Metastatic Lung Carcinoma in the Adrenal Gland (tissue), 1 donor: ENCODE data around the gene CCDC188.

DNA sequence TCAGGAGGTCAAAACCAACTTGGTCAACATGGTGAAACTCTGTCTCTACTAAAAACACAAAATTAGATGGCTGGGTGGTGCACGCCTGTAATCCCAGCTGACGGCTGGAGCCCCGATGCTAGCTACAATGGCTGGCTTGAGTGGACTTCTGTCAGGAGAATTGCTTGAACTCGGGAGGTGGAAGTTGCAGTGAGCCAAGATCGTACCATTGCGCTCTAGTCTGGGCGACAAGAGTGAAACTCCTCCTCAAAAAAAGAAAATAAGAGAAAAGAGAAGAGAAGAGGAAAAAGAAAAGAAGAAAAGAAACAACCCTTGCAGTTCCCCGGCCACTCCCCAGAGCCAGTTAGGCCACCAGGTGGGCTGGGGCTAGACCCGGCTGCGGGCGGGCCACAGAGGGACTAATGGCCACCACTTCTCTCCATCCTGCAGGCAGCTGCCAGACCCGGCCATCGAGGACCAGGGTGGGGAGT lies 17.1 kb upstream of the DGCR8 start:
- PRO-cap, result no peak

DNA sequence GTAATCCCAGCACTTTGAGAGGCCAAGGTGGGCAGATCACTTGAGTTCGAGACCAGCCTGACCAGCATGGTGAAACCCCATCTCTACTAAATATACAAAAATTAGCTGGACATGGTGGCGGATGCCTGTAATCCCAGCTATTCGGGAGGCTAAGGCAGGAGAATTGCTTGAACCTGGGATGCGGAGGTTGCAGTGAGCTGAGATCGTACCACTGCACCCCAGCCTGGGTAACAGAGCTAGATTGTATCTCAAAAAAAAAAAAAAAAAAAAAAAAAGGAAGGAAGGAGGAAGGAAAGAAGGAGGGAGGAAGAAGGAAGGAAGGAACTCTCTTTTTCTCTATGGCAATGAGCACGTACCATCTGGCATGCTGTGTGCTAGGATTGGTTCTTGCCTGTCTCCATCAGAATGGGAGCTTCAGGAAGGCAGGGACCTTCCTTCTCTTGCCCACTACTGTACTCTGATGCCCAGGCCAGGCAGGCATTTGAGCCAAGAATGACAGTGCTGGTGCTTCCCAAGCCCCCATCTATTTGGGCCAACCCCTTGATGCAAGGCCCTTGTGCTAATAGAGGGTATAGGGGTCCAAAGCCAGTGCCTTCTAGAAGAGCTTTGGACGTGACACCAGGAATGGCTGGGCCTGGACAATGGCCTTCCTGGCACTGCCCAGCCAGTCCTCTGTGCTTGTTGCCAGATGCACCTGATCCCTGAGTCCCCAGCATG lies 10.7 kb upstream of the DGCR8 start:
- PRO-cap, result no peak

DNA sequence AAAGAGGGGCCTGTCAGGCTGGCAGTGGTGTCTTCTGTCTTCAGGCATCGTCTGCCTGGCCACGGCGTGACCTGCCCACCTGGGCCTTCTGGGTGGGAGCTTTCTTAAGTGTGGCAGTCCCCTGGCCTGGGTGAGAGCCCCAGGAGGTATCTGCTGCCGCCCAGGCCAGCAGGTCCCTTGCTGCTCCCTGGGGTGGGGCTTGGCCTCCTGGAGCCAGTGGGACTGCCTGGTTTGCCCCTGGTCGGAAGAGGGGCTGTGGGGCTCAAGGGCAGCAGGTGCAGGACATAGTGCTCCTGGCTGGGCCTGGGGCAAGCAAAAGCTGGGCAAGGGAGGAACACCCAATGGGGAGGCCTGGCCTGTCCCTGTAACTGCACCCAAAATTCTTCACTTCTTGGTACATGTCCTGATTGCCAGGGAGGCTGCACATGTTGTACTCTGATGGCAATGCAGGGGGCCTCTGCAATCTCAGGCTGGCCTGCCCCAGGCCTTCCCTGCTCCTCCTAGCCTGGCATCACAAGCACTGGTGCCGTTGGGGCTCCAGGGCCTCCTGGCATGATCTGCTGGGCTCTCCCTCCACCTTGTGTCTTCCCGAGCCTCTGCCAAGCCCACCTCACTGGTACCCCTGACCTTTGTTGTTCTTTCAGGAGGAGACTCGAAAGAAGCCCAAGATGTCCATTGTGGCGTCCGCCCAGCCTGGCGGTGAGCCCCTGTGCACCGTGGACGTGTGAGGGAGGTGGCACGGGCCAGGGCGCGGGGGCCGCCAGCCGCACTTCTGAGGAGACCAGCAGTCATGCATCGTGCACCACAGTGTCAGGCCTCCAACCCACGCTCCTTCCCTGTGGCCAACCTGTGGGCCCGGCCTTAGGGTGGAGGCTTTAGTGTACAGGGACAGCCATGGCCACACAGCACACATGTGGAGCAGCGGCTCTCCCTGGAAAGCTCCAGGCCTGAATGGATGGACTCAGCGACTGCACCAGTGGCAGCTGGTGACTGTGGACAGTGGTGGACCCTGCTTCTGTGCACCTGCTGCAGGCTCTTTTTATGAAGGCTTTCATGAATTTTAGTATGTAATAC lies 6.2 kb upstream of the RANBP1 start:
- PRO-cap, result no peak

GRCh38 chr22:20113129-20113854 lies 2.6 kb upstream of the RANBP1 start:
- PRO-cap, result no peak

GRCh38 chr22:20126635-20127669 lies 4.7 kb upstream of the ZDHHC8 start:
- PRO-cap, result no peak

DNA sequence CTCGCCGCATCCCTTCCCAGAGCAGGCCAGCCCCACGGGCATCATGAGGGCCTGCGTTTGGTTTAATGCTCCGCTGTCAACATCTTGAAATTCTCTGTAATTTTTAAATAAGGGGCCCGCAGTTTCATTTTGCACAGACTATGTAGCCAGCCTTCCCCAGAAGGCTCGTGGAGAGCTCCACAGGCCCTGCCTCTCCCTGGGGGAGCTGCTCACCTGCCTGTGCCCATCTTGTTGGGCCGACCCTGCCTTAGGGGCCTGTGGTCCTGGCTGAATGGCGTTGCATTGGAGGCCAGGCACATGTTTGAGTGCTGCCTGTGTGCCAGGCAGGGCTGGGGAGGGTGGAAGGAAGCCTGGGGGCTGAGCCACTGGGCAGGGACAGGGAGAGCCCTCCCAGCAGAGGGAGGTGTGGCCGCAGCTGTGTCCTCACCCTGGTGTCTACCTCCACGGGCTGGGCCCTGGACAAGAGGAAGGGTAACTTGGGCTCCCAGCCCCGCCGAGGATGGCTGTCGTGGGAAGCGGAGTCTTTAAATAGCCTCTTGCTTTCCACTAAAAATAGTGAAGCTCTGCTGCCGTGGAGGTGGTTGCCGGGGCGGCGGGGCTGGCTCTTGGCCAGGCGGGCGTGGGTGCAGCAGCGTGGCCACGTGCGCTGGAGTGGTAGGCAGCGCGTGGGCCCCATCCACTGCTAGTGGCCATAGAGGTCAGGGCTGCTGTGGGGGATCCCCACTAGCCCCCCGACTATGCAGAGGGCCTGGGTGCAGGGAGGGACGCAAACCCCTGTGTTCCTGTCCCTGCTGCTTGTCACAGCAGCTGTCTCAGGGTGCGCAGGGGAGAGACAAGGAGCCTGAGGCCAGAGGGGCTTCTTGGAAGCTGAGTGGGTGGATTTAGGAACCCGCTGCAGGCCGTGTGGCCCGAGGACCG lies 6.1 kb downstream of the ZDHHC8 start:
- PRO-cap, result no peak

GRCh38 chr22:20145105-20145716 lies 5.6 kb downstream of the CCDC188 start:
- PRO-cap, result no peak

DNA sequence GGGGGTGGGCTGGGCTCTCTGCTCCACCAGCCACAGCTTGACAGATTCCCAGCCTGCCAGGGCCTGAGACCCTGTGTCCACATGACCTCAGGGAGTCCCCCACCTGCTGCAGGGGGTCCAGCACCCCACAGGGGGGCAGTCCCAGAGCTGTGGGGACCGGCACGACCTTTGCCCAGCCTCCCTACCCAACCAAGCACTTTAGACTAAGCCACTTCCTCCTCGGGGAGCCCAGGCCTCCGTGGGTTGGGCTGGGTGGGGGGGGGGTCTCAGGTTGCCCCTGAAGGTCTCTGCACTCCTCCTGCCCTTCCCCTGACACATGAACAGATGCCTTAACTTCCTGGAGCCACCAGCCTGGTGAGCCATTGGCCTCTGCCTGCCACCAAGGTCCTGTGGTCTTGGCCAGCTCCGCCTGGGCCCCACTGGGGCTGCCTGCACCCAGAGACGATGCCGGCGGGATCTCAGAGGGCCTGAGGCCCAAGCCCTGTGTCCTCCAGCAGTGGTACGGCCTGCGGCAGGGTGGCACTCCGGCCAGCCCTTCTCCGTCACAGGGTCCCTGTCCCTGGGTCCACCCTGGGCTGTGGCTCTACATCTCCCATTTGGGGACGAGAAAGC lies 3.4 kb downstream of the CCDC188 start:
- PRO-cap, result no peak

DNA sequence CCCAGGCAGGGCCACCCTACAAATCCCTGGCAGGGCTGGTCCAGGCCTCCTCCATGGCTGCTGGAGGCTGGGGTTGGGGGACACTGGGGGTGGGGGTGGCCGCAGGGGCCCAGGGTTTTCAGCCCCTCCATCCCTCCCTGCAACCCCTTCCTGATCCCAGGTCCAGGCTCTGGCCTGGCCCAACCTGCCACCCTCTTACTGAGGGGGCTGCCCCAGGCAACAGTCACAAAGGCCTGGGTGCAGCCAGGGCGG lies at the start of gene CCDC188:
Gene CCDC188 (minus strand): TSS at position 200 of the 252 bp plus-strand sequence.
- PRO-cap, result no peak

DNA sequence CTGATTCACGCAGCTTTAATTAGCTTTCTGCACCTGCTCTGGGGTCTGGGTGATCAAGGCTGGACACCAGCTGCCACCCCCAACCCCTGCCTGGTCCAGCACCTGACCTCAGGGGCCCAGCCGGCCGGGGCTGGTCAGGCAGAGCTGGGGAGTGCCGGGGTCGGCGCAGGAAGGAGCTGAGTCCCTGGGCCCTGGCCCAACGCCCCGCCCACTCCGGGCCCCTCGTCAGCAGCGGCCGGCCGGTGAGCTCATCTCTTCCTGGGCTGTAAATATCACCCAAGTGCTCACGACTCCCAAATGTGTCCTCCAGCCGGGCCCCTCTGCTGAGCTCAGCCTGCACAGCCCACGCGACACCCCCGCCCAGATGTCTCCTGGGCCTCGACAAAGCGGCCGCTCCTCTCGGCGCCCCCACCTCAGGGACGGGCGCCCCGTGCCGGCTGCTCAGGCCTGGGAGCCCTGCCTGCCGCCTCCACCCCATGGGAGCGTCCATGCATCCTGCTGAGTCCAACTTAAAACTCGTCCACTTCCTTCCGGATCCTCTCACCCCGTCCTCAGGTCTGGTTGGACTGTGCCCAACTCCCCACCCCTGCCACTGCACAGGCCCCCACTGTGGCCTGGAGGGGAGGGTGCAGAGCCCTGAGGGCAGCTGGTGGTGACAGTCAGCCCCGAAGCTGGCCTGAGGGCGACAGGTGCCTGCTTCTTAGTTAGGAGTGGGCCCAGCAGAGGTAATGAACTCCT lies 29.0 kb downstream of the RTN4R start:
- PRO-cap, result no peak

- PRO-cap, result no peak
Observed at GRCh38 chr22:20244858-20245526, 23.1 kb downstream of the RTN4R start.

- PRO-cap, result unidirectional peak, plus-strand start at chr22:20299135
Observed at GRCh38 chr22:20298651-20299362, 21.1 kb downstream of the DGCR6L start.

DNA sequence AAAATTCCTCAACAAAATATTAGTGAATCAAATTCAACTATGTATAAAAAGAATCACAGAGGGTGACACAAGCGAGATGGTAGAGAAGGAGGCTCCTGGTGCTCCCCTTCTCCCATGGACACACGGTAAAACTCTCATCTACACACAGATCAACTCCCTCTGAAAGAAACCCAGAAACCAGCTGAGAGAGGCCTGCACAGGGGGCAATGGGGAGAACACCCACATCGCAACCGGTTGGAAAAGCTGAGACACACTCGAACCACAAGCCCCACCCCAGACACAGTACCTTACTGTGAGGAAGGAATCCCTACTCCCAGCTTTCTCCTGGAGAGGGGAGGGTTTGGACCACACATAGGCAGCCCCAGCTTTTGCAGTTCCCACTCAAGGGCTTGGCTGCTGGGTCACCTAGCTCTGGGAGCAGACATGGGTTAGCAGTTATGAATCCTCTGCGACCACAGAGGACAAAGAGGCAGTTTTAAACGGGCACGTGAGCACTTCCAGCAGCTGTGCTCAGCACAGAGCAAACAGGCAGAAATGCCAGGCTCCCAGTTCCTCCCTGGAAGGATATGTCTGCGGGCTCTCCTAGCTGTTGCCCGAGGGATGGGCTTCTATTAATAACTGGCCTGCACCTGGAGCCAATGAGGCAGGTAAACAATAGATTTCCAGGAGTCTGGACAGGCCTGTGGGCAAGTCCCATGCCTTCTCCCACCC lies 21.5 kb upstream of the ZNF74 start:
- PRO-cap, result no peak

- PRO-cap, result no peak
Observed at GRCh38 chr22:20428335-20428916, 9.2 kb downstream of the SCARF2 start.

- PRO-cap, result no peak
Observed at GRCh38 chr22:20489879-20490536, 5.6 kb downstream of the KLHL22 start.

DNA sequence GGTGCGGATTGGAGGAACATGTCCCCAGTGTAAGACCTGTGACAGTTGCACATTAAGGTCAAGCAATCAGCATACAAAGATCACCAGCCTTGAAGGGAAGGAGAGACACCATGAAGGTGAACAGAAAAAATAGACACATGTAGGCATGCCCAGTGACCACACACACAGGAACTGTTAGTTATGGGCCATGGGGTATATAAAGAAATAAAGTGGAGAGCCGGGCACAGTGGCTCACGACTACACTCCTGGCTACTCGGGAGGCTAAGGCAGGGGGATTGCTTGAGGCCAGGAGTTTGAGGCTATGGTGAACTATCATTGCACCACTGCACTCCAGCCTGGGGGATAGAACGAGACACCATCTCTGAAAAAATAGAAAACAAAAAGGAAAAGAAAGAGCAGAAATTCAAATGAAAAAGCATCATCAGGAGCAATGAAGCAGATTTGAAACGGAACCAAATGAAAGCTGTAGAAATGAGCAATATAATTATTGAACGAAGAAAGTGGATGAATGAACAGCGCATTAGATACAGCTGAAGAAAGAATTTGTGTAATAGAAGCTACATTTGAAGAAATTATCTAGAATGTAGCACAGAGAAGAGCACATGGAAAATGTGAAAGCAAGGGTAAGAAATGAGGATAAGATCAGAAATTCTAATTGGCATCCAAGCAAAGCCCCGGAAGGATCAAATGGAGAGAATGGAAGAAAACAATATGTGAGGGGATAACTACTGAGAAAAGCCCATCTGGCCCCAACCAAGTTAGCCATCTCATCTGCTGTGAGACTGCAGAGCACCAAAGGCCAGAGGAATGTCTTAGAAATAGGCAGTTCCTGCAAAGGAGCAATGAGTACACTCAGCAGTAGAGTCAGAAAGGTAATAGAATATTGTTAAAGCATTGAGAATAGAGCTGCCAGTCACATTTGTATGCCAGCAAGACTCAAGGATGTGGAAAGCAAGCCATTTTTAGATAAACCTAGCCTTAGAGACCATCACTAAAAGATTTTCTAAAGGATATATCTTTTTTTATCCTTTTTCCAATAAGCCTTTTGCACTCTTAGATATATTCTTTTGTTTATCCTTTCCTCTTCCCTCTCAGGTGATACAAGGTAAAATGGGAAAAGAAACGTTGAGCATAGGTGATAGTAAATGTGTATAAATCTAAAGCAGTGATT lies 51.8 kb downstream of the MED15 start:
- PRO-cap, result no peak

- PRO-cap, result no peak
Observed at GRCh38 chr22:20563113-20563754, 55.8 kb downstream of the MED15 start.

- PRO-cap, result no peak
Observed at GRCh38 chr22:20656724-20657018, 117.2 kb upstream of the SERPIND1 start.

- PRO-cap, result no peak
Observed at GRCh38 chr22:20710490-20711113, 63.3 kb upstream of the SERPIND1 start.

- PRO-cap, result no peak
Observed at GRCh38 chr22:20721254-20721992, 52.5 kb upstream of the SERPIND1 start.